Colic lymph node (tissue), 1 donor: ENCODE data around the gene ART4.

DNA sequence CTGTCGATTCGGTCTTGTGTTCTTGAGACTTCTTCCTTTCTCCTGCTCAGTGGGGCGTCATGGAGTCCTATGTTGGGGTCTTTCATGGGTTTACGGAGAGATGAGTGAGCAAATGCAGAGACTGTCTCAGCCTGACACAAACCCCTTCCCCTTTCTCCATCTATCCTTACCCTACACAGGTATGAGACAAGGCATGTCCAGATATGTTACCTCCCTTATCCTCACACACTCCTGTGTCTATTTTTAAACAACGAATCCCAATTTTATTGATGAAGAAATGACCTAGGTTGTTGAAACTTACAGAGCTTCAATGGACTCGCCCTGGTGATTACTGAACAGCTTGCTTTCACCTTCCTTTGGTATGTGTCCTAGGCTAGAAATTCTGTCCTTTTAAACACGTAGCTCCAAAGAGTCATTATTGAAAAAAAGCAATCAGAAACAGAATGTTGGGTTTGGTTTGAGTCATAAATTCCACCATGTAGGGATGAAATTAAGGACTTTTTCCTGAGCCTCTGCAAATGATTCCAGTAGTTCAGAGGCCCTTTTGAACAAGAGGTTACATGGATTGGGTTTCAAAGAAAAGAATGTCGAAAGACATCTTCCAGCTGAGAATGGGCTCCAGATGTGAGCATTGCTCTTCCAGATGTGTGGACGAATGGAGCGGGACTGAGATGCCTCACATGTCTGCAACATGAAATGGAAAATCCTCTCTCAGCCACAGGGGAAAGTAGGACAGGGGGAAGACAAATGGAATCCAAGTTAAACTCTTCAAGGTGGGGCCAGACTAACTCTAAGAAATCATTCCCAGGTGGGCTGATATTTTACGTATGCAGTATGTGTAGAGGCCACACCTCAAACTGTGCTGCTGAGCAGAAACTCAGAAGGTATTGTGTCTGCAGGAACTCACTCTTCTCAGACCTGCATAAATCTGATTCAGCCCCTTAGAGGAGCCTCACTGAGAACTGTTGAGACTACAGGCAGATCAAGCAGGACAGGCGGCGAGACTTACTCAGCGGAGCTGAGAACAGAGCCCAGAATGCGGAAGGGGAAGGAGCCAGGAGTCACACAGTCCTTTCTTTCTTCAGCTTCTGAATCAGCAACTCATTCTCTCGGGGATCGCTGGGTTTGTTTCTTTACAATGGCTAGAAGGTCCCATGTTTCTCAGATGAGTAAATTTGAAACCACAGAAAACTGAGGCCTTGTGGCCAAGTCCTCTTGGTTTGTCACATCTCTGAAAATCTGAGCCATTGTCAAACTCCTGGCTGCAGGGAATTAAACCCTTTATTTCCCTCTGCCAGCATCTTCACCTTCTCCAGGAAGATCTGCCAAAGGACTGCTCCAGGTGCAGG lies 23.4 kb upstream of the EMP1 start:
- PRO-cap = no peak

DNA sequence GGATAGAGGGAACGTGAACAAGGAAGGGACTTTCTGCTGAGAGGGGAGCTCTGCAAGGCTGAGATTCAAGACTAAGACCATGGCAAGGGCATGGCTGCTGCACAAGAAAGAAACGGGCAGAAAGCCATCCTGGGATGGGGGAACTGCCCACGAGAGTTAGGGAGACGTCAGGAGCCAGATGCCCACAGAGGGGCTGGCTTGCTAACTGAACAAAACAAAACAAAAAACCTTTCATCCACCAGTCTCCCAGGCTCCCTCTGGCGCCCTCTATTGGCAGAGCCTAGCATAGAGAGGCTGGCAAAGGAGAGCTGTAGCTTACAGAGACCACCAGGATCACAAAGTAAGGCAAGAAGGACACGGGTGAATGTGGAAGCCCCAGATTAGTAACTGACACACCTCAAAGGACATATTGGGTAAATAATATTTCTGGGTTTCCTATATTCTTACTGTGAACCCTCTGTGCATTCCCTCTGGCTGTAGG lies 338.2 kb downstream of the EMP1 start:
- PRO-cap = no peak

DNA sequence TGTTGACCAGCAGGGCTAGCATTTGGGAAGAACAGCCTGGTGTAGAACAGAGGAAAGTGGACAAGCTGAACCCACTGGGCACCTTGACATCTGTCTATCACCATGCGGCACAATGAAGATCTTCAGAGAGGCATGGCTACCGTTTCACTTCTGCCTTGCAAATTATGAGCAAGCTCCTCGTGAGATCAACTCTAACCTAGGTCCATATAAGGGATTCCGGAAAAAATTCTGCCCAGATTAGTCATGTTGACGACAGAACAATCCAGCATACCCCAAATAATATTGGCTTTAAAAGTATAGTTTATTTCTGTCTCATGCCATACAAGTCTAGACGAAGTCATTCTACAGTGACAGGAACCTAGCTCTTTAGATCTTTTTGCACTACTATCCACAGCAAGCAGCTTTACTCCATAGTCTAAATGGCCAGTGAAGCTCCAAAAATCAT lies 91.5 kb upstream of the ATF7IP start:
- PRO-cap = no peak

DNA sequence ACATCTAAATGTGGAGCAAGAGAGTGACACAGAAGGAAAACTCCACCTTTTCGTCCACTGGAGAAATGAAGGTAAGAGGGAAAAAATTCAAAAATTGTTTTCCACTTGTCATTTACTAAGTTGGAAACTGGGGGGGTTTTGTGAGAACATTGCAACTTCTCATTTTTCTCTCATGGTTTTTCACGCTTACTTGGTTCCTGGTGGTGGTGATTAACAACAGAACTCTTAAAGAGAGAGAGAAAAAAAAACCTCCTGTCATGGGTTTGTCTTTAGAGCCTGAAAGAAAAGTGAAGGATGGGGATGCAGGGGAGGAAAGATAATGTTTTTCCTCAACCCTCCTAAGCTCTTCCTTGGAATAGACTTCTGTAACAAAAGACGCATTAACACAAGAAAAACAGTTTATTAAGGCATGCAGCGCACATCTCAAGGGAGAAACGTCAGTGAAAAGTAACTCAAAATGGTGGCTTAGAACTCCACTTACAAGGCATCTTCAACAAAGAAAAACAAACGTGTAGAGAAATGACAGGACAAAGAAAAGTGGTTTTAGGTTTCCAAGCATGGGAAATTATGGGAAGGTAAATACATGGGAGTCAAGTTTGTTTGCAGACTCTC lies 81.9 kb upstream of the ATF7IP start:
- PRO-cap = unidirectional peak, plus-strand start at position 279 of the sequence

- PRO-cap = bidirectional peak, plus-strand start at chr12:14416913, minus-strand start at chr12:14416765
These were observed 51.0 kb downstream of the ATF7IP start for GRCh38 chr12:14416446-14416977.

DNA sequence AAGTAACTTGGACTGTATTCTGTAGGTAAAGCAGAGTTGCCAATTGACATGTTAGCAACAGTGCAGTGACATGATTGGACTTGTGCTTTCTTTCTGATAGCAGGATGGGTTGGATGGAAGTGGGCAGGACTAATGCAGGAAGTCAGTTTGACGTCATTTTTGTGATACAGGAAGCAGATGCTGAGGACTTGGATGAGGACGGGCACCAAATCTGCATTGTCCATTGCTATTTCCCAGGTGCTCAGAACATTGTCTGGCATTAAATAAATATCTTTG lies 31.0 kb downstream of the GUCY2C start:
- PRO-cap = no peak

GRCh38 chr12:14842811-14843979 lies at the start of gene ART4:
ART4 (minus strand) TSS chr12:14843526.
- PRO-cap = bidirectional peak, plus-strand start at chr12:14843458, minus-strand start at chr12:14843523

- PRO-cap = no peak
These were observed 19.5 kb upstream of the MGP start for GRCh38 chr12:14905006-14905640.

DNA sequence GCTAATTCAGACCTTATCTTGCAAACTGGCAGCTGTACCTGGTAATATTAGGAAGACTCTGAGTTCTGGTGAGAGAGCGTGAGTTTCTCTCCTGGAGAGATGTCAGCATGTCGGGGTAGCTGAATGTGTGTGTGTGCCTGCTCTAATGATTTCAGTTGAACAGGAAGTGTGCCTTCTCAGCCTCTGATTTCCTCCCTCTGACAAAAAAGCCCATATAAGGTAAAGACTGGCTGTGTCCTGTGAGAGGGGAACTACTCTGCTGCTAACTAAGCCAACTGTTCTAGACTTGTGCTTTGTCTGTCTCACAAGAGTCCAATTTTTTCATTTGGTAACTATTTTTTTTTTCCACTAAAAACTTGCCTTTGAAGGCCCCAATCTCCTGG lies 10.4 kb upstream of the ERP27 start:
- PRO-cap = bidirectional peak, plus-strand start at position 278 of the sequence, minus-strand start at position 125 of the sequence

- PRO-cap = no peak
These were observed 5.2 kb downstream of the ARHGDIB start for GRCh38 chr12:14955910-14956825.

DNA sequence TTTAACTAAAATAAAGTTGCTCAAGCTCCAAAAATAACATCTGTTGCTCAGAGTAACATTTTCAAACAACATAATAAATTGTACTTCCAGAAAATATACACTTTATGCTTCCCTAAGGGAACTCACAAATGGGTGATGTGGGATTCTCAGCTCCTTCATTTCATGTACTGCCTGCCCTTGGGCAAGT lies 56.0 kb downstream of the RERG start:
- PRO-cap = bidirectional peak, plus-strand start at position 127 of the sequence, minus-strand start outside the sequence

DNA sequence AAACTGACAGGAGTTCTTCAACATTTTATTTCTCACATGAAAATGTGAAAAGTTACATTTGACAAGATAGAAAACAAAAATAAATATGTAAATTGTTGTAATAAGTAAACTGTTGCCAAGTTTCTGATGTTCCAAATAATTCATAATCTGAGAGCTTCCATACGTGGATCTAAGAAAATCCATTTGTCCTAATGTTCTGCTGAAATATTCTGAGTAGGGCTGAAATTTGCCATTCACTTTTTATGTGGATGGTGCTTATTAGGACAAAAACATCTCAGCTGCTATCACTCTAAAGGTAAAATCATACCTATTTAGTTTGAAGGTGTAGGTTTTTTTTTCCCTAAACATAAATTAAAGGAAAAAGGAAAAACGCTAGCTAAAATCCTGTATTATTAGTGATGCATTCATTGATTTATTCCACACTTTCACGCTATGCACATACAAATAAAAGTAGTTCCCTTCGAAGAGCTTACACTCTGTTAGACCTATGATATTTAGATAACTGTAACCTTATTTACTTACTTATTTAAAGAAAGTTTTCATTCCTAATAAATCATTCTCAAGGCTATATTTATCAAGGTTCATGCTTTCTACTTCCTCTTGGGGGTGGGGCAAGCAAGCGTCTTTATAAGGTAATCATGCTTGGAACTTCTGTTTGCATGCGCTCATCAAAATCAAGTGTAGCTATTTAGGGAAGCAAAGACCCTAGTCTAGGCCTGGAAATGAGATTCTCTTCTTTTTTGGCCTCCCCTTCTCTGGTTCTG lies 1.0 kb downstream of the RERG start:
- PRO-cap = no peak

DNA sequence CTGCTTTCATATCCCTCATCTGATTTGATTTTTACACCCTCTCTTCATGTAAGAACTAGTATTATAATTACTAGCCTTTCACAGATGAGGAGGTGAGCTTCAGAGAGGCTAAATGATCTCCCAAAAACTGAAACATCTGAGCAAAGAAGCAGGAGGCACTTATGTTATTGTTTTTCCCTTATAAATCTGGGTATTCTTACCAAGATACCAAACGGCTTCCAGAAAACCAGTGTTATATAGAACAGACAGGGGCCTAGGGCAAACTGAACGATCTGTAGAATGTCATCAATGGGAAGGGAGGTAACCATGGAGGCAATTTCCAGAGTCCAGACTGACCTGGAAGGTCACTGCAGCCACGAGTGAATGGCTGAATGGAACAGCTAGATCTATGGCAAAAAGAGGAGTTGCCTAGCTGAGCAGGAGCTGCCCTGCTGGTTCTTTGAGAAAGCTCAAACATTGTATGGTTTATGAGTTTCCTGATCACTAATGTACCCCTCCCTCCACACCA lies 844 bp upstream of the RERG start:
- PRO-cap = no peak

DNA sequence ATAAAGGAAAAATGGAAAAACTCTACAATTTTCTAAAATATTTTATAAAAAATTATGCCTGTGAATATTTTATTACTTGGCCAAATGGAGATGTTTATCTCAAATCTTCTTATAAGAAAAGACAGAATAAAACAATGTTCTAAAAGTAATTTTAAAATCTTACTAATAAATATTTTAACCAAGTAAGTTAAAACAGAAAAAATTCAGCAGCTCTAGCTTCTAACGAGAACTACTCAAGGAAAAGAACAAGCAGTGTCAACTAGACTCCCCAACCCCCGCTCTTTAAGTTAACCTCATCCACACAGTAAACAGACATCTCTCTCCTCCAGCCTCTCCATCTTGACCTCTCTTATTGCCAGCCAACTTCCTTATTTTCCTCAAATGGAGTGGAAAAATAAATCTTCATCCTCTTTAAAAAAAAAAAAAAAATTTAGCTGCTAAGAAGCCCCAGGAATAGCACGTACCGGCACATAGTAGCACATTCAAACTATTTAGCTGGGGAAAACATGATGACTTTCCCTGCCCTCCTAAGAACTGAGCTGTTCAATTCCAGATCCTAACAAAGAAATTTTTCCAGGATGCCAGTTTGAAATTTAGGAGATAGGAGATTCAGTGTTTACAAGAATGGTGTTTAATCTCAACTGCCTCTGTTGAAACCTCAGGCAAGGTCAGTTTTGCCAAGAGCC lies 90.9 kb downstream of the EPS8 start:
- PRO-cap = no peak

GRCh38 chr12:15992735-15993057 lies 81.6 kb downstream of the DERA start:
- PRO-cap = no peak

DNA sequence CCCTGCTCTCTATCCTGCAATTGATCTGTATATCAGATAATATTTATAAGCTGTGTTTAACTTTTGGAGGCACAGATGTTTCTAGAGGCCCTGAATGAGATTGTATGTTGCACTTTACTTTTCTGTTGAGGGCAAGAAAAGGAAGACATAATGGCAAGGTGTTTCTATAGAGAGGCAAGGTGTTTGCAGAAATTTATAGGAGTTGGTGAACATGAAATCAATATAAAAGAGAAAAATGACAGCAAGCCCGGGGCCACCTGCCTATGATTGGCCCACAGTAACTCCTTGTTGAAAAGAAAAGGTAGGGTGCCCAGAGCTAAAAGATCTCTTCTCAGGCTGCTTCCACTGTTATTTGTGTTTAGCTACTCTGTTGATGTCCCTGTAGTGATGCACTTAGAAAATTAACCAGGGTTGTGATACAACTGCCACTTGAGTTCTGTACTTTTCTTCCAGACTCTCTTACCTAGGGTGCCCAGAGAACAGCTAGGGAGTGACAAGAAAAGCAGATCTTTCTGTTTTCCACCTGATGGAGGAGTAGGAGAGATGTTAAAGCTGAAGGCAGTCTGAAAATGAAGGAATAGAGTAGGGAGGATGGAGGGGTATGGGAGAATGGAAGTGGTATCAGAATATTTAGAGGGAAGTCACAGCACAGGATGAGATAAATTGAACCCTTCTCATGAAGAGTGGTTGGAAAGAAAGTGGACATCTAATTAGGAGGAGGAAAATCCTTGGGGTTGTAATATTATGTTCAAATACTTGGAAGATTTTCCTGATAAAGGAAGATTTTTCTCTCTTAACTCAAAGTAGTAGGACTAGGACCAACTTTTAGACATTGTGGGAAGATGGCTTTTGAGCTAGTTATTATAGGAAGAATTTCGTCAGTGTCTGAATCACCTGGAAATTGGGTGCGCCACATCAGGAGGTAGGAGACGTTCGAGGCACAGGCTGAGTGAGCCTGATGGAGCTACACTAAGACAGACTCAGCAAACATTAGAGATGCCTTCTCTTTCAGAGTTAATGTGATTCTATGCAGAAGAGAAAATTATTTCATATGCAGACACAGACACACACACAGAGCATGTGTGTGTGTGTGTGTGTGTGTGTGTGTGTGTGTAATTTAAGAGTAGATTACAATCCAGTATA lies 84.3 kb downstream of the DERA start:
- PRO-cap = no peak

DNA sequence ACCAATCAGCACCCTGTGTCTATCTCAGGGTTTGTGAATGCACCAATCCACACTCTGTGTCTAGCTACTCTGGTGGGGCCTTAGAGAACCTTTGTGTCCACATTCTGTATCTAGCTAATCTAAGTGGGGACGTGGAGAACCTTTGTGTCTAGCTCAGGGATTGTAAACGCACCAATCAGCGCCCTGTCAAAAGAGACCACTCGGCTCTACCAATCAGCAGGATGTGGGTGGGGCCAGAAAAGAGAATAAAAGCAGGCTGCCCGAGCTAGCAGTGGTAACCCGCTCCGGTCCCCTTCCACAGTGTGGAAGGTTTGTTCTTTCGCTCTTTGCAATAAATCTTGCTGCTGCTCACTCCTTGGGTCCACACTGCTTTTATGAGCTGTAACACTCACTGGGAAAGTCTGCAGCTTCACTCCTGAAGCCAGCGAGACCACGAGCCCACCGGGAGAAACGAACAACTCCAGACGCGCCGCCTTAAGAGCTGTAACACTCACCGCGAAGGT lies 146.9 kb downstream of the DERA start:
- PRO-cap = no peak

GRCh38 chr12:16346795-16347267 lies 614 bp upstream of the MGST1 start:
- PRO-cap = no peak

GRCh38 chr12:16555526-16556181 lies 50.3 kb downstream of the LMO3 start:
- PRO-cap = no peak

DNA sequence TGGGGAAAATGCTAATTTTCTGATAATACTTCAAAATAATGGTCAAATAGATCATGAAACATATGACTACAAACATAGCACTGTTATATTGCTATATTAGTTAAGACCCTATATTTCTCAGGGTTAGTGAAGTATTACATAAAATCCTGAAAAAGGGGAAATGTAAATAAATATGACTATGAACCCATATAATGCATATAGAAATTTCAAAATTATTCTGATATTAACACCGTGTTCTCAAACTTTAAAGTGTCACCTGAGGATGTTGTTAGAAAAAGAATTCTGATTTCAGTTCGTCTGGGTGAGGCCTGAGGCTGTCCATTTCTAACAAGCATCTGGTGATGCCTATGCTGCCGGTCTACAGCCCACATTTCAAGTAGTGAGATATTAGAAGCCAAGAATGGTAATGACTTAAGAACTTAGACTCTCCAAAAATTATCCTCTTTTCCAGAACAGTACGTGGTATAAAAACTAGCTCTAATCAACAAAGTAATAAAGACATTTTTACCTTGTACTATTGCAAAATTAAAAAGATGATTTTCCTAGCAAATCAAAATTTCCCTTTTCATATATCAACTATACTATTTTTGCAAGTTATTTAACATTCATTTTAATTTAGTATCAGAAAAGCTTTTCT lies 34.9 kb downstream of the PIK3C2G start:
- PRO-cap = no peak